Renal cortical epithelial cell (primary cell): Measurements from ENCODE around the genes SNAP47, PRSS38 and WNT9A.

GRCh38 chr1:227356295-227356988, 38.1 kb upstream of the CDC42BPA start:
- RRBS, result no CpG with 5 or more reads among the region's 7 CpGs

DNA sequence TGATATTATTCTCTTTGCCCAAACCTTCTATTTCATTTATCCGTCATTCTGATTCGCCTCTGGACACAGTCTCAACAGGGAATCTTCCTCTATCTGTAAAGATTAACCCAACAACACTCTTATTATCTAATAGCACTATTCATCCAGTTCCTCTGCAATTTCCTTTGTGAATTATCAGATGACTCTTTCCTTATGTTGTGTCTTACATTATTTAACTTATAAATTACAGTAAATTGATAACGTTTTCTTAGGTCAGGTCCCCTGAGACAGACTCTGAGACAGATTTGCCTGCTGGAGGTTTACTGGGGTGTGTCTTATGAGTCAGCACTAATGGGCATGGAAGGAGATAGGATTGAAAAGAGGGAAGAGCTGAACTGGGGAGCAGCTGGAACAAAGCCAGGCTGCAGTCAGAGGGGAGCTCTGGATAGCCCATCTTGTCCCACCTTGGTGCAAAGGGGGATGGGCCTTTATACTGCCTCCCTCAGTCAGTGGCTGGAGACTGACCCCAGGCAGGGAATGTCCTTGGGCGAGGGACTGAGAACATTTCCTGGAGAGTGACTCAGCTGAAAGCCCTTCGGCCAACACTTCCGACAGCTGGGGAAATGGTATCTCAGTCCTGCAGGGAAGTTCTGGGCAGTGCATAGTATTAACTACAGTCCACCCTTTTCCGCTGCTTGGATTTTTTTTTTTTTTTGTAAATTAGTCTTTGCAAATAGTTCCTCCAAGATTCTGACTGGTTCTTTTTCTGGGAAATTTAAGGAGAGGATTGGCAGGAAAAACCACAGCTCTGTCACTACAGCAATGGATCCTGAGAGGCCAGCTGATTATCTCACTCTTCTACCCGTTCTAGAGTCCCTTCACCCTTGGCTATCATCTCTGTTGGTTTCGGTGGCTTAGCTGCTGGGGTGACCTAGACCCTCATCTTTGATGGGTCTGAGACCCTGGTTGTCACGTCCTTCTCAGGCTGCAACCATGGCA, 39.0 kb upstream of the CDC42BPA start:
- RRBS, result no CpG with 5 or more reads among the region's 10 CpGs

- RRBS, result under 1% methylated on average over 46 of the region's 104 CpGs
Observed at GRCh38 chr1:227734954-227735946, at the start of gene SNAP47. TSS of gene SNAP47 (plus strand) at chr1:227735435.

GRCh38 chr1:227787461-227787800, 28.0 kb upstream of the PRSS38 start:
- RRBS, result 1% methylated on average over 10 of the region's 26 CpGs

GRCh38 chr1:227815638-227815837, at the start of gene PRSS38:
TSS of gene PRSS38 (plus strand) at chr1:227815675.
- RRBS, result no CpG with 5 or more reads among the region's 9 CpGs

GRCh38 chr1:227947212-227948298, at the start of gene WNT9A:
TSS of gene WNT9A (minus strand) at chr1:227947932.
- RRBS, result 1% methylated on average over 40 of the region's 148 CpGs

DNA sequence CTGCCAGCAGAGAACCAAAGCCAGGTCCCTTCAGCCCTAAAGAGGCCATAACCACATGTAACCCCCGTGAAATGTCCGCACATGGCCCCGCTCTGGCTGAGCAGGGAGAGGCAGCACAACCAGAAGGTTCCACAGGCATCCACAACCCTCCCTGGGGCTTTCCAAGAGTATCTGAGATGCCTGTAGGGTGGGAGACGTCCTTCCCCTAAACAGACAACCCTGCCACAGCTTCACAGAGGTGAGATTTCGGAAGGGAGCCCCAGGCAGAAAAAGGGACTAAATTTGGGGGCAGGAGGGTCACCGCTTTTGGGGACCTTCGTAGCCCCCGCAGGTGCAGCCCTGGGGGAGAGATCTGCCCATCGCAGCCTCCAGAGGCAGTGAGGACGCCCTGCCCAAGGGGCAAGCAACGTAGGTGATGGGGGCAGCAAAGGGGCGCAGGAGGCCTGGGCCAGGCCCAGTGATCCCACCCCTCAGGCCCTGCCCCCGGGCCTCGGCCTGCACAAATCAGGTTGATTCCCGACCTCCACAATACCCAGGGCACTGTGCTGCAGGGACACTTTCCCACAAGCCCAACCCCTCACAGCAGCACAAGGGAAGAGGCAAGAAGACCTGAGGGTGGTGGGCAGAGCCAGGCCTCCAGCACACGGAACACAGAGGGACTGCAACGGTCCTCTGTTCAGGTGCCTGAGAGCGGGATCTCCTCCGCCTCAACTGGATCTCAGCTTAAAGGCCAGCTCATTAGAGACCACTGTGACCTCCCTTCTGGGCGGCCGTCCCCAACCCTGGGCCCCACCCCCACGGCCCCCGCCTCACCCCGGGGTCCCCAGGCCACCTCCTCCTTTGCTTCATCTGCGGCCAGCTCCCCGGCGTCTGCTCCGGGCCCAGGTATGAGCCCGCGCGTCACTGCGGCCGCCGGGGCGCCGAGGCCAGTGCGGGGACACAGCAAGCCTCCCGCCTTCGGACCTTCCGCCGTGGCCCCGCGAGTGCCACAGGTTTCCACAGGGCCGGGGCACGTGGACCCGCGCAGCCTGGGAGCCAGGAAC, 925 bp upstream of the ARF1 start:
- RRBS, result 1% methylated on average over 19 of the region's 47 CpGs

DNA sequence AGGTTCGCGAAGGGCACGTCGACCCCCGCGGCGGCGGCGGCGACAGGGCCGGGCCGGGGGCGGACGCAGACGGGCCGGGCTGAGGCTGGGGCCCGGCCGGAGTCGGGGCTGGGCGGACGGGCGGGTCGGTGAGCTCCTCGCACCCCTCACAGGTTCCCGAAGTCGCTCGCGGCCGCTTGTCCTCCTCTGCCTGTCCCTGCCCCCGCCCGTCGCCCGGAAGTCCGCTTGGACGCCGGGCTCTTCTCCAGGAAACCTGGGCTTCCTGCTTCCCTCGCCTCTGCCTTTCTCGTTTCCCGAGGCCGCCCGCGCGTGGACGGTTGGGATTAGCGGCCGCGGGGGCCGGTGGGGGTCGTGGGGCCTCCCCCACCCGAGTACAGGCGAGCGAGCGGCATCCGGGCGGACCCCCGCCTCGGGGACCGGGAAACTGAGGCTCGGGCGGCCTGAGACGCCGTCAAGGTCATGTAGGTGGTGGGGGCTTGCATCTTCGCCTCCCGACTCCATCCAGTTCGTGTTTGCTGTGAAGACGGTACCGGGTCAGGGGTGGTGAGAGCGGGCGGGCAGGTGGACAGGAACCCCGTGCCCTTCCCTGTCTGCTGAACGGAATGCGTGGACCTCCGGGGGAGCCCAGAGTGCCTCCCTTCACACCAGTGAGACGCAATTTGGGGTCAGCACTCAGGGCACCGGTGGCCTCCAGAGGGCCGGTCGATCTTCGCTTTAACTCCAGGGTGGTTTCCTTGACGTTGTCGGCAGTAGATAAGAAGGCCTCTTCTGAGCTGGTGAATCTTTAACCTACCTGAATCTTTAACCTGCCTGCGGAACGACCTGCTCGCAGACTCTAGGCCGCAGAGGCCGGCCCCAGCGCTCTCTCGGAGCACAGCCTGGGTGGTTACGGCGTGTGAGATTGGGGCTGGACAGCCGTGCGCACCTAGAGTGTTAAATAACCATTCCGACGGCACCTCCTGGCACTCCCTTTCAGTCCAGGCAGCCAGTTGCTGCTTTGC, 641 bp downstream of the ARF1 start:
- RRBS, result 2% methylated on average over 24 of the region's 93 CpGs

- RRBS, result no CpG with 5 or more reads among the region's 9 CpGs
Observed at GRCh38 chr1:228101347-228101850, 1.7 kb downstream of the C1orf35 start.

- RRBS, result 22% methylated on average over 5 of the region's 23 CpGs
Observed at GRCh38 chr1:228140909-228141543, 947 bp downstream of the GUK1 start.

- RRBS, result no CpG with 5 or more reads among the region's 8 CpGs
Observed at GRCh38 chr1:228144402-228144827, 4.3 kb downstream of the GUK1 start.

- RRBS, result no CpG with 5 or more reads among the region's 5 CpGs
Observed at GRCh38 chr1:228161449-228161653, 4.3 kb upstream of the IBA57 start.

GRCh38 chr1:228227180-228227736, 19.4 kb downstream of the OBSCN start:
- RRBS, result no CpG with 5 or more reads among the region's 9 CpGs

- RRBS, result 6% methylated on average over 5 of the region's 15 CpGs
Observed at GRCh38 chr1:228464780-228465337, 7.0 kb downstream of the H2BC26 start.

DNA sequence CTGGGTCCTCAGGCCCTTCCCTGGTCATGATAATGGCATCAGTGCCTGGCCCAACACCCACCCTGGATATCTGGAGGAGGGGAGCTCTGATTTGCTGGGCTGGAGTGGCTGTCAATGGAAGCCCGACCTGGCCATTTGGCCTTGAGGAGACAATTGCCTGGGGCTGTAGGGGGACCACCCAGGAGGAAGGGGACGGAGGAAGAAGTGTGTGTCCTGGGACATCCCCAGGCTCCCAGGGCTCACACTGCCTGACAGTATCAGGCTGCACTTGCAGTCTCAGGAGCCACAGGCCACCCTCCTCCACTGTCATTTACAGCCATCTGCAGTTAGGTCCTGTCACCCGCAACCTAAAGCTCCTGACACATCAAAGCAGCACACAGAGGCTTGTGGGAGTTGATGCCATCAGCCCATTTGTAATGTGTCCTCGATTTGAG, 7.9 kb upstream of the RNF187 start:
- RRBS, result no CpG with 5 or more reads among the region's 4 CpGs

DNA sequence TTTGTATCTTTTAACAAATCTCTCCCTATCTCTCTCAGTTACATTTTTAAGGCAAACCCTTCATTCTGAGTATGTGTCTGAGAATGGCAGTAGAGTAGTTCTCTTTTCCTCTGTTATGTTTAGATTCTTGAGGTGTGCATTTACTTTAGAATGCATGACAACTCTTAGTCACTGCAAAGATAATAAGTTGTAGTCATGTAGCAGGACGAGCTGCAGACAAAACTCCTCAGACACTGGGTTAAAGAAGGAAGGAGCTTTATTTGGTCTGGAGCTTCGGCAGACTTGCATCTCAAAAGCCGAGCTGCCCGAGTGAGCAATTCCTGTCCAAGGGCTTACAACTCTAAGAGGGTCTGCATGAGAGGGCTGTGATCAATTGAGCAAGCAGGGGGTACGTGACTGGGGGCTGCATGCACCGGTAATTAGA, 114.8 kb downstream of the RHOU start:
- RRBS, result no CpG with 5 or more reads among the region's 6 CpGs

DNA sequence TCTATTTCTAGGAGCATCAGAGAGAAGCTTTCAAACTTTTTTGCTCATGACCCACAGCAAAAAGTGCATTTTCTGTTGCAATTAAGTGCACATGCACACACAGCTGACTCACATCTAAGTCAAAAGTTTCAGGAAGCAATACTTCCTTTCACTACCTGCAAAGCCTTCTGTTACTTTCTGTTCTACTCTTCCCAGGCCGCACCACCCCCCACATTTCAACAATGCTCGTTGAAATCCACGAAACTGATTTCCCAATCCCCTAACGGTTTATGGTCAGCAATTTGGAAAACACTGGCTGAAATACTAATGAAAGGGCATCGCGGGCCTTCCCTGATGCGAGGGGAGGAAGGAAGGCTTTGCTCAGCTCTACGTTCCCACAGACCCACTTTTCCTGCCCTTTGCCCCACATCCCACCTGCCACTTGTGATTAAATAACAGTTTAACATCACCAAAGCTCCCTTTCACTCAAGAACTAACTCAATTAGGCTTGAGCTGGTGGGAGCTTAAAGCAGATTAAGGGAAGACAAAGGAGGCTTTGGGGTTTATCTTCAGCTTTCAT, 243.3 kb upstream of the RAB4A start:
- RRBS, result no CpG with 5 or more reads among the region's 8 CpGs

DNA sequence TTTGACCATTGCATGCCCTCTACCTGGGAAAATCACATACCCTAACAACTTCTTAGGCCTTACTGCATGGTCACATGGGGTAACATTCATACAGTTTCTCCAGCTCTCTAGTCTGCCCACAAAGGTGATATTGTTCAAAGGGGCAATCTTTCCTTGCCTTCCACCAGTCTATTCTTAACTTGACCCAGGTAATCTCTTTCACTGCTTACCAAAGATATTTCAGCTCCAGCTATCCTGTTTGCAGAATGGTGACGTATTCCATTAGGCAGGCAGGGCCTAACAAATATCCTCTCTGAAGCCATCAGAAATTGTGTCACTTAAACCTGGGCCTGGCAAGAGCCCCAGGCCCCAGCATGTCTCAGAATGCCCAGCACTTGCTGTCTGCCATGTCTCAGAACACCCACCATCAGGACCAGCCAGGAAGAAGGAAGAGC, 157.8 kb upstream of the RAB4A start:
- RRBS, result no CpG with 5 or more reads among the region's 1 CpG

DNA sequence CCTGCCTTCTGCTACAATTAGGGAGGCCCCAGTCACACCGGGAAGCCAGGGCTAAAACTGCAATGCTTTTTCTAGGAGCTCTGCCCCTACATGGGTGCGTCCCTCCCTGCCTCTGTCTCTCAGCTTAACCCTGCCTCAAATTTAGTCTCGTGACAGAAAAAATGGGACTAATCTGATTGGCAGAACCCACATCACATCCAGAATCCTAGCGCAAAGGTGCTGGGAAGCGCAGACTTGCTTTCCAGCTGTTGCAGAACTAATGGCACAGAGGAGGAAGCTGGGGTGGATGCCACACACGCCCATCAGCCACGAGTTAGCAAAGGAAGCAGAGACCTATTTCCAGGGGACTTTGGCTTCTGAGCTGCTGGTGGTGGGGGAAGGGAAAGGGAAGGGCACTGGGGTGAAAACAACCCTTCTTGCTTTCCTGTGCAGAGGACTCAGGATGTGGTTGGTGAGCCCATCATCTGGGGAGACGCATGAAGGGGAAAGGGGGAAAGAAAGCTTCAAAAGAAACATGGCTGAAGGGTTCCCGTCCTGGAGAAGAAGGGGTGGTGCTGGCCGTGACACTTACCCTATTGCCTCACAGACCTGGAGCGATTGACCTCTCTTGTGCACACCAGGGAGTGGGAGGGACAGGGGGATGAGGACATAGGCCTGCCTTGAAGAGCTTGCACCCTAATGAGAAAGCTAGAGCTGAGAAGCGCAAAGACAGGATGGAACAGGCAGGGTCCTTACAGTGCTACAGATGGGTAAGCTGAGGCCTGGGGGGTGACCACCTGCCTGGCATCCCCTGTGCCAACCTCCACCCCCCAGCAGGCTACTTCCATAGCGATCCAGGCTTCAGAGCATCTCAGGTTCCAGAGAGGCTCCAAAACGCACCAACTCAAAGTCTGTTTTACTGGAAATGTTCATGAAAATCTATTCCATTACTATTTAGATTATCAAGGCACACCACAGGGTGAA, 140.8 kb upstream of the RAB4A start:
- RRBS, result 63% methylated on average over 1 of the region's 14 CpGs

GRCh38 chr1:229165335-229165838, 105.5 kb upstream of the RAB4A start:
- RRBS, result no CpG with 5 or more reads among the region's 8 CpGs